ENCODE results near the gene EXOC7.

DNA sequence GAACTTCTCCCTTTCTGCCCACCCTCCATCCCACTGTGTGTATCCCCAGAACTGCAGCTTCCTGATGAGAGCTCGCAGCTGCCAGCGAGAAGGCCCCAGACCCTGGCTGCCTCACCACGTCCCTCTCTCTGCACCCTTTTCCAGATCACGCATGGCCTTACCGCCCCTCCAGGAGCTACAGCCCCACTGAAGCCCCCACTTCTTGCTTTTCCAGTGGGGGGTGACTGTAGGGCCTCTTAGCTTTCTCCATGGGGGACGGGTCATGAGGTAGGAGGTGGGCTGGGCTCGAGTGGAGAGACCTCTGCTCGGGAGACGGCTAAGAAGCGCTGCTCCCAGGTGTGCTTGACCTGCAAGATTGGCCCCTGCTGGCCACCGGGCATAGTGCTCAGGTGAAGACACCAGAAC, 5.9 kb downstream of the H3-3B start:
- RRBS = no CpG with 5 or more reads among the region's 11 CpGs

- RRBS = 97% methylated on average over 2 of the region's 21 CpGs
Measured at GRCh38 chr17:75821839-75822864, 22.1 kb downstream of the UNC13D start.

GRCh38 chr17:75824340-75825515, 19.5 kb downstream of the UNC13D start:
- RRBS = no CpG with 5 or more reads among the region's 23 CpGs

- RRBS = no CpG with 5 or more reads among the region's 9 CpGs
Measured at GRCh38 chr17:75854388-75854896, 693 bp downstream of the WBP2 start.

GRCh38 chr17:75997142-75997697, 3.4 kb upstream of the CDK3 start:
- RRBS = 11% methylated on average over 3 of the region's 11 CpGs

DNA sequence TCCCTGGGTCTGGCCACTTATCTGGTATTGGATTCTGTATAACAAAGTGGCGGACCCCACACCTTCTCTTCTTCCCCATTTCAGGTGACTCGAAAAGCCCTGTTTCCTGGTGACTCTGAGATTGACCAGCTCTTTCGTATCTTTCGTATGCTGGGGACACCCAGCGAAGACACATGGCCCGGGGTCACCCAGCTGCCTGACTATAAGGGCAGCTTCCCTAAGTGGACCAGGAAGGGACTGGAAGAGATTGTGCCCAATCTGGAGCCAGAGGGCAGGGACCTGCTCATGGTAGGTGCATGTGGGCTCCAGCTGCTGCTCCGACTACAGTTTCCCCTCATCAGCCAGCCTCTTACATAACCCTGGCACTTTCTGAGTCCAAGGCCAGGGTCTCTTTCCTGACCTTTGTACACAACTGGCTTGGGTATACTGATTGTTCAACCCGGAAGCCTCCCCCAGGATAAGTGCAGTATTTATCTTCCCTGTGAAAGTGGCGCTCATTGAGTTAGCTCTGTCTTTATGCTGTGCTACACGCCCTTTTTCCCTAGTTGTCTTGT, 2.5 kb downstream of the CDK3 start:
- RRBS = no CpG with 5 or more reads among the region's 10 CpGs

DNA sequence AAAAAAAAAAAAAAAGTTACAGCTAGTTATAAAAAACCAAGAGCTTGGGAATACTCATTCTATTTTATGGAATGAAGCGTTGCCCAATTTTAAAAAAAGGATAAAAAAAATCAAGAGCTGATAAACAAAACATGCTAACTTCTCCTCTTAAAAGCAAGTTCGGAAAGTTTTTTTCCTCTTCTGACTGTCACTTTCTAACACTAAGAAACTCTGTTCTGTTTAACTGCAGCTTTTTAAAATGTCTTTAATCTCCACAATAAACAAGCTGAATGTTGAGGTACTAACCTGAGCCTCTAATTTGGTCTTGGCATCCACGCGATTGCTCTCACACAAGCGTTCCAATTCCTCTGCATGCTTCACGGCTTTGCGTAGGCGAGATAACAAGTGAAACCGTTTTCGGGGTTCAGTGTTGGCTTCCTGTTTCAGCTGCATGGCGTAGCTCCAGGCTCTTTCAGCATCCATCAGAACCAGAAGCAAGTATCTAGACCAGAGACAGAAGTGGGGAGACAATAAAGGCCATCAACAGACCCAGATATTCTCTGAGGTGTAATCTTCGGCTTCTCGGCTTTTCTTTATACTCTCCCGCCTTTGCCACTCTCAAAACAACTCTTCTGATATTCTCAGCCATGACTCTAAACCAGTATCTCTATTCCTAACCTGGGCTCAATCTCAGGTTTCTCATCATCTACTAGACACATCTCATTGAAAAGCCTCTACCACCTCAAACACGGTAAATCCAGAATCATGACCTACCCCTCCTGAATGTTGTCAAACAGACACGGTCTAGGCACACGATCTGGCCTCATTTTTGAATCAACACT, 8.4 kb downstream of the SRP68 start:
- RRBS = no CpG with 5 or more reads among the region's 17 CpGs

GRCh38 chr17:76103584-76104443, at the start of gene EXOC7:
TSS of gene EXOC7 (minus strand) at chr17:76103787.
- RRBS = 3% methylated on average over 6 of the region's 54 CpGs

GRCh38 chr17:76131979-76133085, 8.7 kb downstream of the FOXJ1 start:
- RRBS = 61% methylated on average over 8 of the region's 34 CpGs

DNA sequence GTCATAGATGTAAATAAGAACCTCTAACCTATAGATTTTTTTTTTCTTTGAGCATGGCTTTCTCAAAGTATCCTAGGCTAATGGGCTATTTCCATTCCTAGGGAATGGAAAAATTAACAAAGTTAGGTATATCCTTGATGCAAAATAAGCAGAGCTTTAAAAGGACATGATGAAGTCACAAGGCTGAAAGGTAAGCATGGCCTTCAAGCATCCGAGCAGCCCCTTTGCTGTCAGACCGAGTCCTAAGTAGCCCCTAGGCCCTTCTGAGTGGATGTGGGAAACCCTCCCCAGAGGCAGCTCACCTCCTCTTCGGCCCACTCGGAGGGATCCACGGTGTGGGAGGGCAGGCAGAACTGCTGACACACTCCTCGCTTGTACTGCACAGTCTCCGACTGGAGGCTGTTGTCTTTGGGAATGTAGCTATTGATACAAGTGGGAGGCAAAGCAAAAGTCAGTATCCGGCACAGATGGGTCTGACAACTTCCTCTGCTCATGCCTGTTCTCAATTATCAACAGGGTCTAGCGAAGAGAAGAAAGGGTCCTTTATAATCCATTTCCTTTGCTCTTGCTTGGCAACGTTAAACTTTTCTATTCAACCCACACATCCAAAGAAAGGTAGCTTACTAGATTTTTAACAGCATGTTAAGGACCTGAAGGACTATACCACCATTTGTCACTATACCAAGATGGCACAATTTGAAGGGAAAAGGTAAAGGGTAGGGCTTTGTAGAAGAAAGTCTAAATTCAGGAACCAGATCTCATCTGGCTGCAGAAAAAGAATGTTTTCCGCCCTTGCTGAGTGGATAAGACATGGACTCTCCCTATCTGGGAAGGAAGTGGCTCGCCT, 25.9 kb upstream of the FOXJ1 start:
- RRBS = no CpG with 5 or more reads among the region's 12 CpGs

DNA sequence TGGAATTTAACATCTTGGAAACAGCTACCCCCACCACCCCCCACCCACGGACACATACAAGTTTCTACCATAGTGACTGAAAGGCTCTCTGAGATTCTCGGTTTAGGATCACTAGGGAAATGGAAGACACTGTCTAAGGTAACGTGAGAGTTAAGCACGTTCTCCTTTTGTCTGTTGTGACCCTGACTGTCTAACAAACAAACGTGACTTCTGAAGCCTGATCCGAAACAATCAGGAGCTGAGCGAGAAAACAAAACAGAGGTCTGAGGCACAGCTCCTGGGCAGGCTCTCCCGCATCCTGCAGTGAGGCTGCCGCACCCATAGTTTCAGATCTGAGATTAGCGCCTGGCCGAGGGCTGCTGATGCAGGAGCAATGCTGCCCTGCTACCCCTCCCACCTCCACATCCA, 46.8 kb downstream of the RNF157 start:
- RRBS = no CpG with 5 or more reads among the region's 11 CpGs

- RRBS = no CpG with 5 or more reads among the region's 2 CpGs
Measured at GRCh38 chr17:76242018-76242217, 1.6 kb upstream of the RNF157 start.

- RRBS = no CpG with 5 or more reads among the region's 4 CpGs
Measured at GRCh38 chr17:76255545-76255946, 9.6 kb upstream of the UBALD2 start.

GRCh38 chr17:76267610-76267850, 2.4 kb downstream of the UBALD2 start:
- RRBS = no CpG with 5 or more reads among the region's 7 CpGs

DNA sequence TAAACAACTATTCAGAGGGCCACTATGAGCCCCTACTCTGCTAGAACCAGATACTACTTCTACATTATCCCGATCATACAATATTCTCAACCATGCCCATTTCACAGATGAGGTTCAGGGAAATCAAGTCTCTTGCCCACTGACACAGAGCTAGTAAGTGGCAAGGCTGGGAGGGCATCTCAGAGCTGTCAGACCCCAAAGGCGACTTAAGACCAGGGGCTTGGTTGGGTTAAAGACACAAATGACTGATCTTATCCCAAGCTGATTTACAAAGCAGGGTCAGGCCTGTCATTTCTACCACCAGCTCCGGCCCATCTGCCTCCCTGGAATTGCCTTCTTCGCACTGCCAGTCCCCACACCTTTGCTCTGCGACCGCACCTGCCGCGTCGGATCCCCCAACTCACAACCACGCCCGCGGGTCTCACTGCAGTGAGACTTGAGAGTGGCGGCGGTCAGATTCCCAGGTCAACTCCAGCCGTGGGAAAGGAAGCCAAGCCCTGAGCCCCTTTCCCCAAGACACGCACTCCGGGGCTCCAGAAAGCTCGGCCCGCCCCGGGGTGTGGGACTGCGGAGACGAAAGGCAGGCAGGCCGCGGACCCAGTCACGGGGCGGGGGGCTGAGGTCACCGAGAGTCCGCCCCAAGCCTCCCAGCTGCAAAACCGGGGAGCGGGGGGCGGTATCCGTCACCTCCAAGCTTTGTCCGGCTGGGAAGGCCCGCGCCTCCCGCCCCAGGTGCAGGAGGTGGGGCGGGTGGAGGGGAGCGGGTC, 831 bp downstream of the PRPSAP1 start:
- RRBS = under 1% methylated on average over 12 of the region's 38 CpGs

- RRBS = 4% methylated on average over 19 of the region's 50 CpGs
Measured at GRCh38 chr17:76385680-76386350, 1.4 kb downstream of the SPHK1 start.

DNA sequence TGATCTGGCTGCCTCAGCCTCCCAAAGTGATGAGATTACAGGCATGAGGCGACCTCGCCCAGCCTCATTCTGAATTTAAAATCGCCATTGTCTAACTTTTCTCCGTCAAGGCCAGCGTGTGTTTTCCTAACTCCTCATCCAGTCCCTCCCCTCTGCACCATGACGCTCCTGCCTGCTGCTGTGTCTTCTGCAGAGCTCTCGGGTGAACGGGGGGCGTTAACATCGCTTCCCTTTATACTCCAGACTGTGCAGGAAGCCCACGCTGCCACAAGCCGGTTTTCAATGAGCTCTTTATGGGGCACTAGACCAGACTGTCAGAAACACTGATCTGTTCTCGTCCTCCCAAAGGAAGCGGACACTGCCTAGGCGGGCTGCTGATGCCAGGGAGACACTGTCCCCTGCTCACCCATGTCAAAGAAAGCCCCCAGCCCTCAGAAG, 13.2 kb downstream of the AANAT start:
- RRBS = no CpG with 5 or more reads among the region's 15 CpGs

GRCh38 chr17:76500515-76500884, 723 bp downstream of the RHBDF2 start:
- RRBS = 3% methylated on average over 1 of the region's 10 CpGs

GRCh38 chr17:76556722-76557317, 17.0 kb downstream of the PRCD start:
- RRBS = 79% methylated on average over 11 of the region's 31 CpGs

GRCh38 chr17:76560865-76561985, 21.4 kb downstream of the PRCD start:
- RRBS = no CpG with 5 or more reads among the region's 16 CpGs

Measured in HTR-8/SVneo (cell line).